Right lobe of liver (tissue), 4 donors: ENCODE results near the genes CDIP1, NUDT16L1 and PPL.

GRCh38 chr16:4537131-4538164 lies 1.1 kb downstream of the CDIP1 start:
- PRO-cap, 4 experiments = peak in 4 of 4 experiments; most common plus-strand start chr16:4537939 (in 4); most common minus-strand start chr16:4537907 (in 1)
- RAMPAGE, long total RNA, 2 experiments = no peak in any of the 2 experiments

DNA sequence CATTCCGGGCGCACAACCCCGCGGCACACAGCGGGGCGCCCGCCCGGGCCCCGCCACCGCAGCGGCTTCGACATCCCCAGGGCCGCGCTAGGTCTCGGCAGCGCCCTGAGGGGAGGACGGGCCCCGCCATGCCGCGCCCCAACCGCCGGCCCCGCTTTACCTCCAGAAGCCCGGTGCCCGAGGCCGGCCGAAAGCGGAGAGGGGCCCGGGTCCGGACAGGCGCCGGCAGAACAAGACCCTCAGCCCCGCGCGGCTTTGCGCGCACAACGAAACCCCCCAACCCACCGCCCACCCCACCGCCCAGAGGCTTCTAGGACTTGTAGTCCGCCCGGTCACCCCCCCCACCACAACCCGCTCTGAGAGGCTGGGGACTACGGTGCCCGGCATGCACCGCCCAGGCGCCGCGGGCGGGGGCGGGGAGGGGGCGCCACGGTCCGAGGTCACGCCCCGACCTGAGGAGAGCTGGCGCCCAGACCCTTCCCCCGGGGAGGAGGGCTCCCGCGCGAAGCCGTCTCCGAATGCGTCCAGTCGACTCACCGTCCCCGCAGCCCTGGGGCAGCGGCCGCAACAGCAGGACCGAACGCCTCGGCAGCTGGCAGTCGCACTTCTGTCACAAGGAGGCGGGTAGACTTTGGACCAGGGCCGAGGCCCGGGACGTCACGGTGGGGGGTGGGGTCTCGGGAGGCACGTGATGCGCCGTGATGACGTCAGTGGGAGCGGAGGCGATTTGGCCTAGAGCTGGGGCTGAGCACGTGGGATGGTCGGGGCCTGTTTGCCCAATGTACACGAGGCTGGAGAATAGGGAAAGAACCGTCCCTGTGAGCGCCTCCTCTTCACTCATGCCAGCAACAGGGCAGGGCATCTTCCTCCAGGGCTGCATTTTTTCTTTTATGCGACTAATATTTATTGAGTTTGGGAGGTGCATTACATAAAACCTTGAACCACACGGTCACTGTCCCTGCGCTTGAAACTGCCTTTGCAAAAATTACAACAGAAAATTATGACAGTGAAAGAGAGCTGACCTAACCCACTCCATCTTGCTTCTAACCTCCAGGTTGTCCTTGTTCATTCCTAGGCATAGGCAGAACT lies at the start of gene CDIP1:
Gene CDIP1, minus strand, starts transcription at position 609 of the 1,089 bp plus-strand sequence.
- PRO-cap, 4 experiments = peak in 4 of 4 experiments; most common plus-strand start position 788 of the sequence (in 2); most common minus-strand start position 609 of the sequence (in 4)
- RAMPAGE, long total RNA, 2 experiments = start-site peak on the minus strand in 2 of 2 experiments, centred at positions 588 to 598 of the sequence, 21 to 212 reads per replicate

DNA sequence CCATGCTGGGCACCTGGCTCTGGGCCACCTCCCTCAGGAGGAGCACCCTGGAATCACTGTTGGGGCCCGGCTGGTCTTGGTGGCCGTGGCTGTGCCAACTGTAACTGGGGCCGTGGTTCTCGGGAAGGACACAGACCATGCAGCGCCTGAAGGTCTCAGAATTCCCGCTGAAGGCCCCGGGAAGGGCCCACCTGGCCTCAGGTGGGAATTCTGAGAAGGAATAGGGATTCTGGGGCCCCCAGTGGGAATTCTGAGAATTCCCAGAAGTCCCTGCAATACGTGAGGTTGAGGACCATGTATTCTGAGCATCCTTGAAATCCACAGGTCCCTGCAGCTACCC lies 23.2 kb downstream of the MGRN1 start:
- PRO-cap, 4 experiments = no peak in any of the 4 experiments
- RAMPAGE, long total RNA, 2 experiments = no peak in any of the 2 experiments

- PRO-cap, 4 experiments = peak in 1 of 4 experiments; most common plus-strand start chr16:4671552 (in 1)
- RAMPAGE, long total RNA, 2 experiments = no peak in any of the 2 experiments
These were observed 22.2 kb upstream of the NUDT16L1 start for GRCh38 chr16:4670932-4671850.

- PRO-cap, 4 experiments = peak in 1 of 4 experiments; most common plus-strand start chr16:4678527 (in 1)
- RAMPAGE, long total RNA, 2 experiments = no peak in any of the 2 experiments
These were observed 15.3 kb upstream of the NUDT16L1 start for GRCh38 chr16:4677891-4678641.

DNA sequence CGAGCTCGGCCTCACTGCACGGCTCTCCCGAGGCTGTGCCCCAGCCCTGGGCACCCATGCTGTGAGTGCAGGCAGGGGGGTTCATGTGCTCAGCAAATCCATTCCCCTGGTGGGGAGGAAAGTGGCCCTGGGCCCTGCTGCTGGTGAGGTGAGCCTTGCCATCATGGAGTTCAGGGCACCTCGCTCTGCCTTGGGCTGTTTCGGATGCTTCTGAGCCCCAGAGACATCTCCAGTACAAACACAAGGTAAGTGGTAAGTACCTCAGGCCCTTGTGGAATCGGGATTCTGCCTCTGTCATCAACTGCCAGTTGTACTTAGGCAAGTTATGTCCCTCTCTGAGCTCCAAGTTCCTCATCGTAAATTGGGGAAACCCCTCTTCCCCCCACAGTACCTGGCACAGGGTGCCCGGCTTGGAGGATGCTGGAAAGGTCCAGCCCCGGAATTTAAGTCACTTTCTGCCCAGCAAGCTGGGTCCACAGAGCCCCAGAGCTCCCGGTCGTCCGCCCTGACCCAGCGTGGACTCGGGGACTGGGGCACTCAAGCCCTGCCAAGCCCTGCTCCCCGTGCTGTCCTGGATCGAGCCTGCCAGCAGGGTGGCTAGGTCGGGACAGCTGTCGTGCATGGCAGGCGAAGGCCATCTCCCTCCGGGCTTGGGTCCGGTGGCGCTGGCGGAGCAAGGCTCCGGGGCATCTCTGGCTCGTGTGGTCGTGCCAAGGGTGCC lies 652 bp upstream of the NUDT16L1 start:
- PRO-cap, 4 experiments = peak in 2 of 4 experiments; most common plus-strand start position 563 of the sequence (in 1); most common minus-strand start position 523 of the sequence (in 2)
- RAMPAGE, long total RNA, 2 experiments = no peak in any of the 2 experiments

GRCh38 chr16:4693271-4694065 lies at the start of gene NUDT16L1:
NUDT16L1 (plus strand) TSS chr16:4693562.
- PRO-cap, 4 experiments = peak in 4 of 4 experiments; most common plus-strand start chr16:4693718 (in 4); most common minus-strand start chr16:4693431 (in 4)
- RAMPAGE, long total RNA, 2 experiments = start-site peak on the plus strand in 1 of 2 experiments, at chr16:4693717-4693723 at its widest, 103 reads per replicate

DNA sequence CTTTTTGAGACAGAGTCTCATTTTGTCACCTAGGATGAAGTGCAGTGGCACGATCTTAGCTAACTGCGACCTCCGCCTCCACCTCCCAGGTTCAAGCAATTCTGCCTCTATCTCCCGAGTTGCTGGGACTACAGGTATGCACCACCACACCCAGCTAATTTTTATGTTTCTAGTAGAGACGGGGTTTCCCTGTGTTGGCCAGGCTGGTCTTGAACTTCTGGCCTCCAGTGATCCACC lies 12.7 kb downstream of the GLYR1 start:
- PRO-cap, 4 experiments = no peak in any of the 4 experiments
- RAMPAGE, long total RNA, 2 experiments = no peak in any of the 2 experiments

DNA sequence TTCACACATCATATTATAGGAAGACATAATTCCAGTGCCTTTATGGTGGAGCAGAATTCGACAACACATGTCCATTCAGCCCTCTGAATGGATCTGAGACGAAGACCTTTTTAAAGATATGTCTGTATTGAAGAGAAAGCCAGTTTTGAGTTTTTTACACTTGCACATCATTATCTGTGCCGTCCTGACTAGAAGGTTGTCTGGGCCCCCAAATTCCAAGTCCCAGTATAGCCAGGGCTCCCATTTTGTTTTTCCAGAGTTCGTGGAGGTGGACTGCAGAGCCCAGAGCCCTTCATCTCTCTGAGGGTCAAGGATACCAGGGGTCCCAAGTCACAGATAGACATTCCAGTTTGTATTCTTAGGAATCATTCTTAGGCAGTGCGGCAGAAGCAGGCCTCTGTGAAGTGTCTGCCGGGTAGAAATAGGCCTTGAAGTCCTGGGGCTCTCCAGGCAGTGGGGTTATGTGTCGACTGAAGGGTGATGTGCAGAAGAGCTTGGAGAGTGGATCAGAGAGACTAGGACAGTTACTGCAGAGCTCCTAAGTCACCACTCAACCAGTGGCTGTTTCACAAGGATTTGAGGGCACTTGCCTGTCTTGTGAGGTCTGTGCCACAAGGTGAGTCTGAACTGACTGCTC lies 33.7 kb downstream of the UBN1 start:
- PRO-cap, 4 experiments = no peak in any of the 4 experiments
- RAMPAGE, long total RNA, 2 experiments = no peak in any of the 2 experiments

GRCh38 chr16:4884630-4885417 lies 37.5 kb downstream of the UBN1 start:
- PRO-cap, 4 experiments = no peak in any of the 4 experiments
- RAMPAGE, long total RNA, 2 experiments = no peak in any of the 2 experiments

DNA sequence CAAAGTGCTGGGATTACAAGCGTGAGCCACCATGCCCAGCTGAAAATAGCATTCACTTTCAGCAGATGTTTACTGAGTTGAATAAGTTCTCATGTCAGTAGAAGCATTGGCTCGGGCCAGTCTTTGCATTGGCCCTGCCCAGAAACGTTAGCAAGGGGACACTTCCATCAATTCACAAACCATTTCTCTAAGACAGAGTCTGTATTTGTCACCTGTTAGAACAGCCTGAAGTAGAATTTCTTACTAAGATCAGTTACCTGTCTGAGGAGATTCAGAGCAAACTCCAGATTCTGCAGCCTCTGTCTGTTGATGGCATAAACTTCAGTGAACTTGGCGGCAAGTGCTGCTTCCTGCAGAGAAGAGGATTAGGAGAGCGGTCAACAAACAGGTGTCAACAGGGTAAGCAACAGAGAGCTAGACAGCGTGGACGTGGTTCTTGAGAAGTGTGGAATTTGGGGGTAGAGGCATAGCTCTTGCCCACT lies 39.6 kb downstream of the UBN1 start:
- PRO-cap, 4 experiments = no peak in any of the 4 experiments
- RAMPAGE, long total RNA, 2 experiments = no peak in any of the 2 experiments

GRCh38 chr16:4887949-4888364 lies 40.7 kb downstream of the UBN1 start:
- PRO-cap, 4 experiments = no peak in any of the 4 experiments
- RAMPAGE, long total RNA, 2 experiments = no peak in any of the 2 experiments

- PRO-cap, 4 experiments = no peak in any of the 4 experiments
- RAMPAGE, long total RNA, 2 experiments = no peak in any of the 2 experiments
These were observed 18.2 kb downstream of the PPL start for GRCh38 chr16:4918494-4919473.

- PRO-cap, 4 experiments = no peak in any of the 4 experiments
- RAMPAGE, long total RNA, 2 experiments = no peak in any of the 2 experiments
These were observed 6.5 kb downstream of the PPL start for GRCh38 chr16:4930399-4930939.

- PRO-cap, 4 experiments = peak in 4 of 4 experiments; most common plus-strand start chr16:4937368 (in 4); most common minus-strand start chr16:4937132 (in 2)
- RAMPAGE, long total RNA, 2 experiments = no peak in any of the 2 experiments
These were observed at the start of gene PPL for GRCh38 chr16:4936914-4937518. PPL (minus strand) TSS chr16:4937148.

DNA sequence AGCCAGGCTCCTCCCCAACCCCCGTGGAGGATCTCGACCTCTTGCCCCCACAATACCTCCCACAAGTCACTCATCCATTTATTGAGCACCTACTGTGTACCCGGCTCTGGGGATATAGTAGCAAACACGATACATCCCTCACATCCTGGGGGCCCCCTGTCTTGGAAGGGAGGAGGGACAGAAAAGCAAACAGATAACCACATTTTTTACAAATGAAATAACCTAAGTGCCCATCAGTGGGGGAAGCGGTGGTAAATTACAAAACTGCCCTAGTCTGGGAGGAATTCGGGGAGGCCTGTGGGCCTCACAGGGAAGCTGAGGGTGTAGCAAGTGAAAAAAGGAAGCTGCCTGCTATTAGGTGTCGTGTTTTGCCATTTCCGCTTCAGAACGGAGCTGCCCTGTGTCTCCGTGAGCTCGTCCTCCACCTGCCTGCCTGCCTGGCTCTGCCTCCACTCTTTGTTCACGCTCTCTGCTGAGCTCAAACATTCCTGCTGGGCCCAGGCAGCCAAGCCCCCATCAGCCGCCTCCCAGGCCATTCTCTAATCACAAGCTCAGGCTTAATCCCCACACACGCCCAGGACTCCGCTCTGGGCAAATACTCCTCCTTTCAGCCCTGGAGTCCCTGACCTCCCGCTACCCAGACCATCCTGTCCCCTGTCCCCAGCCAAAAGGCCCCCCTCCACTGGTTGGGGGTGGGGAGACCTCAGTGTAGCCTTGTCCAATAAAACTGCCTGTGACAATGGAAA lies 10.3 kb upstream of the SEC14L5 start:
- PRO-cap, 4 experiments = no peak in any of the 4 experiments
- RAMPAGE, long total RNA, 2 experiments = no peak in any of the 2 experiments

GRCh38 chr16:5450137-5451008 lies 352.8 kb upstream of the EEF2KMT start:
- PRO-cap, 4 experiments = peak in 1 of 4 experiments; most common minus-strand start chr16:5450809 (in 1)
- RAMPAGE, long total RNA, 2 experiments = no peak in any of the 2 experiments

DNA sequence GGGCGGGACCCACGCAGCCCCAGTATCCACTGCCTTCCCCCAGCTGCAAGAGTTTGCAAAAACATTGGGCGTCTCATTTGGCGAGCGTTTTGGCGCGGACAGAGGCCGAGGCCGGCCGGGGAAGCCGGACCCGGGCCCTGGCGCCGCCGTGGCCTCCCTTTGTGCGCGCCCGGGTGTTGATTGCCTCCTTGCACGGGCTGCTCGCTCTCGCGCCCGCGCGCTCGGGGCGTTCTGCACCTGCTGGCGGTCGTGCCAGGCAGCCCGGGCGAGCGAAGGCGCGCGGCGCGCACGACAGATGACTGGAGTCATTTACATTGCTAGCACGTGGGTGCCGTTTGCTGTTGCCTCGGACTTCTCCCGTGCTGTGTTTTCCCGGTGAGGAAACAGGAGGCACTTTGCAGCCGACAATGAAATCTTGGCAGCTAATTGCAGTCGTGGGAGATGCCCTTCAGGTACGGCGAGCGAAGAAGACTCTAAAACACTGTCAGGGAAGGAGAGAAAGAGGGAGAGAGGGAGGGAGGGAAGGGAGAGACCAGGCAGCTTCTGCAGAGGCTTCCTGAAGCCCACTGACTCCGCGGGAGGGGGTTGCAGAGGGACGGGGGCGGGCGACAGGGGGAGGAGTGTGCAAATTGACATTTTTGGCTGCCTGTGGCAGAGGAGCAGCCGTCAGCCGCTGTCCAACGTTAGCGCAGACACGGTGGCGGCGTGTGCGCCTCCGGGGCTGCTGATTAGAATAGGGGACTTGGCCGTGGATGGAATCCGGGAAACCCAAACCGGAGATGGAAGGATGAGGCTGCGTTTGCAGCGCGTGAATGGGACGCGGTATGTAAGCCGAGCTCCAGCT lies 464.5 kb downstream of the RBFOX1 start:
- PRO-cap, 4 experiments = no peak in any of the 4 experiments
- RAMPAGE, long total RNA, 2 experiments = no peak in any of the 2 experiments

DNA sequence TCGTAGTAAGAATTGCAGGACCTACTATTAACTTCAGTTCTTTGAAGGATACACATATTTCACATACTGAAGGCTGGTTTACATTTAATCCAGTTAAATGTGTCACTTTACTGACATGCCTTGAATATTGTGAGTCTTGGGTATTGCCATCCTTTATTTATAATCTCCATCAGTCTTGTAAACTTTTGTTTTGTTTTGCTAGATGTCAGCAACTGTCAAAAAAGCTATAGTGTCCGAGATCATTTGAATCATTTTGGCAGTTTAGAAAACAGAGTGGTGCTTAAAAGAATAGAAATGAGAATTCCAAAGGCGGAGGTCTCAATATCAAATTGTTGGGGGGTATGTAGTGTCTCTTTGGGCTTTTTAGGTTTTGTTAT lies 529.2 kb downstream of the RBFOX1 start:
- PRO-cap, 4 experiments = no peak in any of the 4 experiments
- RAMPAGE, long total RNA, 2 experiments = no peak in any of the 2 experiments

DNA sequence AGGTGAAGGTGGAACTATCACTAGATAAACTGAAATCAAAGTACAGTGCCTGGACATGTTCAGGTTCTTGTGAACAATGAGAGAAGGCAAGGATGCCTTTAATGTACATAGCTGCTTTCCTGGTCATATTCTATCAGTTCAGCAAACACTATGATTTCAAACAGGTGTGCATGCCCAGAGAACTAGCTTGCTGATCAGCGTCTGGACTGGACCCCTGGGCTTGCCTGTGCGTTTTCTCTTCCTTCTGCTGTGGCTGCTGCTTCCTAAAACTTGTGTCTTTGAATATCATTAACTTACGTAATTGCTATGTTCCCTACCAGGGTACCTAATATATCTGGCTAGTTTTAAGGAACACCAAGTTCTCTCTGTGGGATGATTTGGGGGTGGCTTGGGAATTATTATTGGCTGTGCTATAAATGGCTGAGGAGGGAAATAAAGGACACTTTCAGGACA lies 707.7 kb downstream of the RBFOX1 start:
- PRO-cap, 4 experiments = peak in 2 of 4 experiments; most common minus-strand start position 239 of the sequence (in 1)
- RAMPAGE, long total RNA, 2 experiments = no peak in any of the 2 experiments